ENCODE data around the gene TLR2.

DNA sequence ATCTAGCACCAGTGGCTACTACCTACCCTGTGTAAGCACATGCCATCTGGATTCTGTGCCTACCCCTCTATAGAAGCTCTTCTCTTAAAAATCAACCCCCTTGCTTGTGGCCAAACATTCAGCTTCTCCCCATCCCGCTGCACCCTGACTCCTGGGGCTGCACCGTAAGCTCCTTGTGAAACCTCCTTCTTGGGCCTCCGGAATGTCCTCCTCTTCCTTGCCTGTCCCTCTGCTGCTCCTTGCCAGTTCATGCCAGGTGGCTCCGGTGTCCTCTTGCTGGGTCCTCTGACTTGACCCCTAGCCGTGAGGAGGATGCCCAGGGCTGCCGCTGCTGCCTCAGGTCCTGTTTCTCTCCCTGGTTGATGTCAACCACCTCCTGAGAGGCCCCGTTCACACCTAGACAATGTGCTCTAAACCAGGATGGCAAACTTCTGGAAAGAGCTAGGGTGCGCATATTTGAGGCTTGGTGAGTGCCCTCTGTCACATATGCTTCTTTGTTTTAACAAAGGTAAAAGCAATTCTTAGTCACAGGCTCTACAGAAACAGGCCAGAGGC, 77.5 kb downstream of the GATB start:
- PRO-cap: no peak
- RAMPAGE, long total RNA, 4 experiments: start-site peak on the minus strand in 1 of 4 experiments, centred at position 174 of the sequence, 23 reads per replicate

GRCh38 chr4:152102420-152103074, 341.7 kb upstream of the GATB start:
- PRO-cap: no peak
- RAMPAGE, long total RNA, 4 experiments: no peak in any of the 4 experiments

DNA sequence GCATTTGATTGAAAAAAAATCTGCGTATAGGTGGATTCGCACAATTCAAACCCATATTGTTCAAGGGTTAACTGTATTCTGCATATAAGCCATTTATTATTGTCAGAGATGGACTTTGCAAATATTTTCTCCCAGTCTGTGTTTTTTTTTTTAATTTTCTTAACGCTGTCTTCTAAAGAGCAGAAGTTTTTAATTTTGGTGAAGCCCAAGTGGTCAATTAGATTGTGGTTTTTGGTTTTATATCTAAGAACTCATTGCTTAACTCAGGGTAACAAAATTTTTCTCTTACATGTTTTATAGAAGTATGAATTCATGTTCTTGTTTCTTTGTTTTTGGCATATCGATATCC, 360.3 kb upstream of the GATB start:
- PRO-cap: no peak
- RAMPAGE, long total RNA, 4 experiments: no peak in any of the 4 experiments

GRCh38 chr4:152243803-152244321, 292.0 kb downstream of the FBXW7 start:
- PRO-cap: no peak
- RAMPAGE, long total RNA, 4 experiments: no peak in any of the 4 experiments

GRCh38 chr4:152324127-152324572, 211.7 kb downstream of the FBXW7 start:
- PRO-cap: no peak
- RAMPAGE, long total RNA, 4 experiments: no peak in any of the 4 experiments

DNA sequence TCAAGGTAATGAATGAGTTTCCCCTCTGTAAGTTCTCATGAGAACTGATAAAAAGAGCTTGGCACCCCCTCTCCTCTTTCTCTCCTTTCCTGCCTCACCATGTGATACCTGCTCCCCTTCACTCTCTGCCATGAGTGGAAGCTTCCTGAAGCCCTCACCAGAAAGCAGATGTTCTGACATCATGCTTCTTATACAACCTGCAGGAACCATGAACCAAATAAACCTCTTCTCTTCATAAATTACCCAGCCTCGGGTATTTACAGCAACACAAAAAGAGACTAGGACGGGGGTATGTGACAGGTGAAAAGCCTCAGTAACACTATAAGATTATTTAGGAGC, 21.3 kb downstream of the FBXW7 start:
- PRO-cap: no peak
- RAMPAGE, long total RNA, 4 experiments: no peak in any of the 4 experiments

DNA sequence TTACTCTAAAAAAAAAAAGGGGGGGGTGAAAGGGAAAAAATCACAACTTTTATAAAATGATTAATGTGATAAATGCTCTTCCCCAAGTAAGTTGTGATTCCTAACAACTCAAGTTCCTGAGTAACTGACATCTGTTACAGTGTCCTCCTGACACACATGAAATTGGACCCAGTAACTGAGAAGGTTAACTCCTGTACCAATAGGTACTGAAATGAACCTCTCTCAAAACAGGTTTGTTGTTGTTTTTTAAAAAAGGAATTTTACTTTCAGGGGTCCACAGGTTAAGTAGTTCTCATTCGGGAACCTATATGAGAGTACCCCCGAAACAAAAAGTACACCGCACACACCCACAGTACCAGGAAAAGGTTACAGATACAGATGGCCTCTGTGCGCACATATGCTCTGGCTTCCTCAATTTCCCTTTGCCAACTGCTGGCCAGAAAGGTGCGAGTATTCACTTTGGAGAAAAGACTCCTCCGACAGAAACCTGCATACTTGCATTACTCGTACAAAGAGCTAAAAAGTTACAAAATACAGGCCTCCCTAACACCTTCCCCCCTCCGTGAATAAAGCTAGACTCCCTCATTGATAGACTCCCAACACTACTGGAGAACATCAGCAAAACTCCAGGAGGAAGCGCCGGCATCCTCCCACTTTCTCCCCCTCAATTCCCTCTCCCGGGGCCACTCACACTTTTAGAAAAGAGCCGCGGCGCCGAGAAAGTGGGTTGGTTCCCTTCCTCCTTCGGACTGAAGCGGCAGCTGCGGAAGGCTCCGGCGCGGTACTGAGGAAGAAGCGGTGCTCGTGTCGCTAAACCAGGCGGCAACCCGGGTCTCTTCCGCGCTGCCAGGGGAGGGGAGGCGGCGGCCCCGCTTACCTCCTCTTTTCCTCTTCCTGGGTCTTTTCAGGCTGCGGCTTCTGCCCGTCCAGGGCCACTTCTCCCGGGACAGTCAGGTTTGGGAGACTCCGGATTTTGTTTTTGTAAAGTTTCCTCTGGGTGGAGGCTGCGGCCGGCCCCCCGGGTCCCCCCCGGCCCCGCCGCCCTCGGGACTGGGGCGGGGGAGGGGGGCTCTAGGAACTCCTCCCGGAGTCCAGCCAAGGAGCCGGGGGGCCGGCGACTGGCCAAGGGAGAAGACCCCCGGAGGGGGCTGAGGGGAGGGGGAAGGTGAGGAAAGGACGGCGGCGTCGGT, 1.2 kb downstream of the FBXW7 start:
- PRO-cap: bidirectional peak, plus-strand start at position 760 of the sequence, minus-strand start at position 786 of the sequence
- RAMPAGE, long total RNA, 4 experiments: start-site peak on the minus strand in 1 of 4 experiments, centred at positions 314 to 531 of the sequence, 11 to 18 reads per replicate

DNA sequence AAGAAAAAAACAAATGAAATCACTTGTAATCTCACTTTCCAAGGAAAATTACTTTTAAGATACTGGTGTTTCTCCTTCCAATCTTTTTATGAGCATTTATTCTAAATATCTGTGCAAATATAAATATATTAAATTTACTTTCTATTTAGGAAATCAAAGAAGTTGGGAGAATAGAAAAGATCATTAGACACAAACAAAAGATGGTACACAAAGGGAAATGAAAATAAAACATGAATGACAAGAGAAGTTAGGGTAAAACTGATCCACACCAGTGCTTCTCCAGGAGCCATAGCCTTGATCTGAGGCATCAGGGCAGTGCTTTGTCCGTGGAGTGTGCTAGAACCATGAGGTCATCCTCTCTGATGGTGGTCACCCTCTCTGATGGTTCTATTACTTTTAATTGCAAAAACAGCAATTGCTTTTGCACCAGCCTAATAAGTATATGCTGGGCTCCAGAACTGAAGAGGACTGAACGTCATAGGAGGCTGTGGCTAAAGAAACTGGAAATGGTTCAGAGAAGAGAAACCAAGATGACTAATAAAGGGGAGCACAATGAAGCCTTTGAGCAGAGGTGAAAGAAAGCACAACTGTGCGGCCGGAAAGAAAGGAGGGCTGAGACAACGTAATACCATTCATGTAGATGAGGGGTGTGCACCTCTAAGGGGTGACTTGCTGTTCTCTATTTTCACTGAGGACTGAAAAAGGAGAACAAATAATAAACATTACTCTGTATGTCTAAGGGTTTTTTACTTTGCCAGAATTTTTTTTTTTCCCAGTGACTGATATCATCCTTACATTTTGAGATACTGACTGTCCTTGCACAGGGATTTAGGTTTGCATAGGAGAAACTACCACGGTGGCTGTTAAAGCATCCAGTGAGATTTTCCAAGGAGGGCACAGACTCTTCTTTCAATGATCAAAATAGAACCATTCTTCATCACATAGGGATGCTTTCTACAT, 17.0 kb upstream of the TMEM154 start:
- PRO-cap: unidirectional peak, plus-strand start at position 564 of the sequence
- RAMPAGE, long total RNA, 4 experiments: no peak in any of the 4 experiments

GRCh38 chr4:152780496-152780980, 784 bp downstream of the ARFIP1 start:
- PRO-cap: bidirectional peak, plus-strand start at chr4:152780668, minus-strand start at chr4:152780678
- RAMPAGE, long total RNA, 4 experiments: no peak in any of the 4 experiments

GRCh38 chr4:152936500-152937081, 468 bp downstream of the FHDC1 start:
- PRO-cap: bidirectional peak, plus-strand start at chr4:152936936, minus-strand start at chr4:152936847
- RAMPAGE, long total RNA, 4 experiments: no peak in any of the 4 experiments

- PRO-cap: bidirectional peak, plus-strand start at chr4:152937763, minus-strand start at chr4:152937680
- RAMPAGE, long total RNA, 4 experiments: start-site peak on the plus strand in 2 of 4 experiments, at chr4:152937726-152937775 at its widest, 17 to 19 reads per replicate
Measured at GRCh38 chr4:152937082-152937951, 1.2 kb downstream of the FHDC1 start.

GRCh38 chr4:153008613-153009143, 72.6 kb downstream of the FHDC1 start:
- PRO-cap: no peak
- RAMPAGE, long total RNA, 4 experiments: no peak in any of the 4 experiments

GRCh38 chr4:153083226-153084158, 120.8 kb upstream of the TRIM2 start:
- PRO-cap: unidirectional peak, minus-strand start at chr4:153083533
- RAMPAGE, long total RNA, 4 experiments: no peak in any of the 4 experiments

GRCh38 chr4:153219803-153220431, 15.7 kb downstream of the TRIM2 start:
- PRO-cap: no peak
- RAMPAGE, long total RNA, 4 experiments: no peak in any of the 4 experiments

DNA sequence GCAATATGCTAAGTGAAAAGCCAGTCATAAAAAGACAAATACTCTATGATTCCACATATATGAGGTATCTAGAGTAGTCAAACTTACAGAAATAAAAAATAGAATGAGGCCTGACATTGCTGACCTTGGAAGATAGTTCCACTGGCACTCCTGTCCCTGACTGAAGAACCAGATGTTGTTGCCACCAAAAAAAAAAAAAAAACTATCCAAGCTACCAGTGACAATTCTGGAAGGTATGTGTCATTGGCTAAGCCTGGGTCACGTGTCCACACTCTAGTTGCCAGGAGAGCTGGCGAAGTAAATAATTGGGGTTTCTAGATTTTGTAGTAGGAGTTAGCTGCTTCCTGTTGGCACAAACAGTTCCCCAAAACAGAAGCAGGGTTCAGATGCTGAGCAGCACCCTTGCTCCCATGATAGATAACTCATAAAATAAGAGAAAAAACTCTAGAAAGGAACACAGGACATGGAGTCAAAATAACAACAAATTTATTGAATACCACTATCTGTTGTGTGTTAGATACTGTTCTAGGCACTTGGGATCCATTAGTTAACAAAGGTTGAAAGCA, 20.5 kb downstream of the MND1 start:
- PRO-cap: no peak
- RAMPAGE, long total RNA, 4 experiments: no peak in any of the 4 experiments

- PRO-cap: no peak
- RAMPAGE, long total RNA, 4 experiments: no peak in any of the 4 experiments
Measured at GRCh38 chr4:153429160-153429644, 37.0 kb upstream of the TMEM131L start.

DNA sequence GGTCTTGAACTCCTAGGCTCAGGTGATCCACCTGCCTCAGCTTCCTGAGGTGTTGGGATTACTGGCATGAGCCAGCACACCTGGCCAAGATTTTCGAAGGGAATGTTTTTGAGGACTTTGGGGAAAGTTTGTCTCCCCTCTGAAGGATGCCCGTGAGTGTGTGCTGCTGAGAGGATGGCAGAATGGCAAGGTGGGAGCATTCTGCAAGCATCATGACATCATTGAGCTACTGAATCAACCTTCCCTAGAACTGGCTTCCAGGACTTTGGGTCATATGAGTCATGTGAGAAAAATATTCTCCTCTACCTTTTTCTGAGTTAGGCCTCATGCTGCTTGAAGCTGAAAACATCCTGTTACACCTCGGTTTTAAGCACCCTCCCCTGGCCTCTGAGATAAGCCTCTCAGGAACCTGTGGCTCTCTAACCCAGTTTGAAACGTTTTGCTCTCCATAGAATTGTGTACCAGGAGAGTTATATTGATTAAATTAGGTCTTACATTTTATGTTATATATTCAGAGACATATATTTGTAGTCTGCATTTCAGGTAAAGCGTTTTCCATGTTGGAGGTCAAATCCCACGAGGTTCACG, 31.0 kb downstream of the TMEM131L start:
- PRO-cap: no peak
- RAMPAGE, long total RNA, 4 experiments: no peak in any of the 4 experiments

DNA sequence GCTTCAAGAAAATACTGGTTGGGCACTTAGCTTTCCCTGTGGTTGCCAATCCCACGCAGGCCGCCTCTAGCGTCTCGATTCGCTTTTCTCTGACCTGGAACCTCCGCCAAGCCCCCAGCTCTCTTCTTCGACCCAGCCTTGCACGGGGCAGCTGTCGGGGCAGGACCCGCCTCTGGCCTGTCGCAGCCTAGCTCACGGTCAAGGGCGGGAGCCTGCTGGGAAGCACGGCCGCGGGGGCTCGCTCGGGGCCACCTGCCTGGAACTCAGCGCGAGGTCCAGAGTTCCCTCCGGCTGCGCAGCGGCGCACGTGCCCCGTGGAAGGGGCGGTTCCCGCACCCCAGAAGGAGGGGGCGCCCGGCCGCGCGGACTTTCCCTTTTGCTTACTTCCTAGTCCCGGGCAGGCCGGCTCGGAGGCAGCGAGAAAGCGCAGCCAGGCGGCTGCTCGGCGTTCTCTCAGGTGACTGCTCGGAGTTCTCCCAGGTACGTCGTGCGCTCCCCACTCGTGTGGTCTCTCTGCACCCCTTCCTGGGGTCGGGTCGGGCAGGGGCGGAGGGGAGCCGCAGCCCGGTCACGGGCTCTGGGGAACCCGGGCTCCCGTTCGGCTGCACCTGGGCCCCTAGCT, at the start of gene TLR2:
TLR2 (plus strand) TSS at position 400 of the 622 bp plus-strand sequence.
- PRO-cap: bidirectional peak, plus-strand start at position 400 of the sequence, minus-strand start at position 265 of the sequence
- RAMPAGE, long total RNA, 4 experiments: no peak in any of the 4 experiments

DNA sequence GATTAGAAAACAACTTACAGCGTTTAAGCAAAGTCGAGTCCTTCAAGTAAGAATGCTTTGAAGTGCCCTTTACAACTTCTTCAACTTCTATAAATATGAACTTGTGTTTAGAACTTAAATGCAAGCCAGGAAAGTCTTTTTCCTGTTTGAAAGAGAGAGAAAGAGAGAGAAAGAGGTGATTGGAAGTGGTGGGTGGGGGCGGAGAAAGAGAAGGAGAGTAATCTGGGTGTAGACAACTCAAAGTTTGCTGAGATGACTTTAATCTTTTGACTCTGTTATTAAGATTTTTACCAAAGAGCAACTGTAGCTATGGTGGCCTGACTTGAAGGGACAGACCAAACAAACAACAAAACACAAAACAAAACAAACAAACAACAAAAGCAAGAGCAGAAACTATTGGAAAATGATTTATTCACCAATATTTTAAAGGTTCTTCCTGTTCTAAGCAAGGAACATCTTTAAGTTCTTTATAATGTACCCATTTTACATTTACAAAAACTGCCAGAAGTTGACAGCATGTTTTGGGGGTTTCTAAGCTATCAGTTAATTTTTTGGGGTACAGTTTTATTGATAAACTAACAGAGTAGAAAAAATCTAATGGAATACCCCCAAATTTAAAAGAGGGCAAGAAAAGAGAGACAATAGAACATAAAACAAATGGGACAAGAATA, 1.2 kb downstream of the TLR2 start:
- PRO-cap: no peak
- RAMPAGE, long total RNA, 4 experiments: start-site peak on the plus strand in 1 of 4 experiments, centred at position 505 of the sequence, 8 reads per replicate

DNA sequence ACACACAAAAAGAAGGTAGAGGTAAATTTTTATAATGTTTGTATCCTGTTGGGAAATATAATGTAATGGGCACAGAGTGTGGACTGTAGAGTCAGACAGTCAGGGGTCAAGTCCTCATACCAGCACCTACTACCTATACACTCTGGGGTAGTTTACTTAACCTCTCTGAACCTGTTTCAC, 2.1 kb upstream of the FGB start:
- PRO-cap: no peak
- RAMPAGE, long total RNA, 4 experiments: no peak in any of the 4 experiments